Cardiac atrium fibroblast (primary cell): ENCODE data around the genes OR11H6, OR11H4, KLHL33 and EDDM3B.

DNA sequence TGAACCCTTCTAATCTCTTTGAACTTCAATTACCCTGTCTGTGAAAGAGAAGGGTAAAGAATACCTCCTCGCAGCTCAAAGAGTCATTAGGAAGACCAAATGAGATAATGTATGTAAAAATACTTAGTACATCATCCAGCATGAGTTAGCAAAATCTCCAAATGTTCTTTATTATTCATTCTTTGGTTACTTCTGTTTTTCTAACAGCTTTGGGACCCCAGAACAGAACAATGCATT is at the start of gene OR11H6:
Gene OR11H6, plus strand, starts transcription at position 162 of the 237 bp plus-strand sequence.
- RAMPAGE, long total RNA = no peak

GRCh38 chr14:20239038-20239437 is at the start of gene OR11H4:
Gene OR11H4 (plus strand): TSS chr14:20239286.
- RAMPAGE, long total RNA = no peak

DNA sequence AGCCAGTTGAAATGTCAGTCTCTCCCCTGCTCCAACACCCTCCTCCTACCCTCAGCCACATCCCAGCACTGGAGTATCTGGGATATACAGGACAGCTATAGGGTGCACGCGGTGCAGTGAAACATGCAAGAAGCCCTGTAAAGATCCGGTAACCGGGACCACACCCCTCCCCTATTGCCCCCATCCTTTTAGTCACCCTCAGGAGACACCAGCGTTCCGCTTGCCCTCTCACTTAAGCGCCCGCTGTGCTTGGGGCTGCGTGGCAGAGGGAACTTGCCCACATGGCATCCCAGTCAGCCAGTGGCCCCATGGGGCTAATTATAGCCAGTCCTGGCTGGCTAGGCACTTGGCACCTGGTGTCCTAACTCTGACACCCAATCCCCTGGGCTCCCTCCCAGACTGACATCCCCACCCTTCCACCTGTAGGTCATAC is at the start of gene KLHL33:
Gene KLHL33, minus strand, starts transcription at position 264 of the 433 bp plus-strand sequence.
- RAMPAGE, long total RNA = no peak

- RAMPAGE, long total RNA = no peak
Observed at GRCh38 chr14:20457142-20457740, 2.2 kb downstream of the APEX1 start.

DNA sequence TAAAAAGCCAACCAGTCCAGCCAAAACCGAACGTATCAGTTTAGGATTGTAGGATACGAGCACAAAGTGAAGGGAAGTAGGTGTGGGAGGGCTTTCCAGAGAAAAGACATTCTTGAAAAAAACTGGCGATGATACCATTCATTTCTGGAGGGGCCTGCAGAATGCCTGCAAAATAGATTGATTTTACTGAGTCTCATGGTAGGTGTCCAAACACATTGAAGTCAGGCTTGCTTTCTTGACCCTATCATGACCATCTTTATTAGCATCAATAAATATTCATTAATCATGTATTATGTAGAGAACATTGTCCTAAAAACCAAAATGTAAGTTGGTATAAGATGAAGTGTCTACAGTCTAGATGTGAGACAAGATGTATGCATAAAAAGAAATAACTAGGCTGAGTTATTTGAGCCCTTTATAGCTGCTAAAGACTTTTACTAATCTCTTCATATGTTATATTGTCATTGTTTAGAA is 10.1 kb downstream of the PNP start:
- RAMPAGE, long total RNA = no peak

DNA sequence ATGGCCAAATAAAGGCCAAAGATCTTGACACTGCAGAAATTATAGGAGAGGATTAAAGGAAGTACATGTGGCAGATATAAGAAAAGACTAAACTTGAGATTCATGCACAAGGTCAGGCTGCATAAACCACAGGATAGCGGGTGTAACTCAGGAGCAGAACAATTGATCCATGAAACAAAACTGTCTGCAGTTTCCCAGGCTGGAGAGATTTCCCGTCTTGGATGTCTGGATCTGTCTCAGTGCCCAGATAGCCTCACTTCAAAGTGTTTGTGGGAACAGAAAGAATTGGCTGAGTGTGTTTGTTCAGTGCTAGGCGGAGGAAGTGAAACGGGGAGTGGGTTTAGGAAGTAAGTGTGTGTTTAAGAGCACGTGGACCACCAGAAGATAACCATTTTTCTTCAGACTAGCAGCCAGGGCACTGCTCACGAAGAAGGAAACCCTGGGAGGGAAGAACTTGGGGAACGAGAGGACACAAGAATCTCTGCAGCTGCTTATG is 34.7 kb downstream of the PNP start:
- RAMPAGE, long total RNA = no peak

- RAMPAGE, long total RNA = no peak
Observed at GRCh38 chr14:20657254-20658205, 16.0 kb upstream of the OR6S1 start.

GRCh38 chr14:20683034-20683890 is 1.1 kb upstream of the RNASE4 start:
- RAMPAGE, long total RNA = no peak

DNA sequence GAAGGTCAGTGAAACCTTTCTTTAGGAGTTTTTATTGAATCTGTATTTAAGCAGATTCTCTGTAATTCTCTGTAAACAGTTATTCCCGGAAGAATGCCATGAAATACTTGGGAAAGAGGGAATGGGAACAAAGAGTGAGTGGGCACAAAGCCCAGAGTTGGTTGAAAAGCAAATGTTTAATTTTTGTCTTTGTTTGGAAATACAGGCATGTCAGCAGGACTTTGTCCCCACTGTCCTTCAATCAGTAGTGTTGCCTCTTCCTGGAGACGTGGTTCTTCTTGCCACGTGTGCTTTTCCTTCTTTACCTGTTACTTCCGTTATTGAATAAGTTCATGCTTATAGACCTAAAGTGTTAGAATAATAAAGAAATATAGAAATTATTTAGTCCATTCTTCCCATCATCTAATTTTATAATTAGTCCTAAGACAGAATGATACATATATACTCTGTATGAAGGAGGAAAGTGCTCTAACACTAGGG is 2.1 kb upstream of the ANG start:
- RAMPAGE, long total RNA = no peak

DNA sequence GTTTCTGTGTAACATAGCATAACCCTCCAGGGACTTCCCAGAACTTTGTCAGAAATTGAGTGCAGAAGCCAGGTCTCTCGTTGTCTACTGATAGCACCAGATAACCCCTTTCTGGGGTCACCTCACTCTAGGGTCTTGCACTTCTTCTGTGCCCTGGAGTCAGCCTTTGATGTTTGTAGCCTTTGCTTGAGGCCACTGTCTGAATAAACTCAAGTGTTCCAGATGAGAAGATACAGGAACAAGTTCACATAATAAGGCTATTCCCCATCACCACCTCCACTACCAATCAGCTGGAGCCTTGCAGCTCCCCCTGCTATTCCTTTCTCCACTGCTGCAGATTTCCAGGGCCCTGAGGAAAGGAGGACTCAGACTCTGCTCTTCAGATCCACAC is at the start of gene EDDM3B:
Gene EDDM3B, plus strand, starts transcription at position 336 of the 391 bp plus-strand sequence.
- RAMPAGE, long total RNA = no peak

GRCh38 chr14:20800857-20801349 is 1.7 kb downstream of the RNASE1 start:
- RAMPAGE, long total RNA = no peak

GRCh38 chr14:20827918-20828186 is 25.2 kb upstream of the RNASE1 start:
- RAMPAGE, long total RNA = no peak

- RAMPAGE, long total RNA = no peak
Observed at GRCh38 chr14:20999447-21000066, 464 bp downstream of the SLC39A2 start.

DNA sequence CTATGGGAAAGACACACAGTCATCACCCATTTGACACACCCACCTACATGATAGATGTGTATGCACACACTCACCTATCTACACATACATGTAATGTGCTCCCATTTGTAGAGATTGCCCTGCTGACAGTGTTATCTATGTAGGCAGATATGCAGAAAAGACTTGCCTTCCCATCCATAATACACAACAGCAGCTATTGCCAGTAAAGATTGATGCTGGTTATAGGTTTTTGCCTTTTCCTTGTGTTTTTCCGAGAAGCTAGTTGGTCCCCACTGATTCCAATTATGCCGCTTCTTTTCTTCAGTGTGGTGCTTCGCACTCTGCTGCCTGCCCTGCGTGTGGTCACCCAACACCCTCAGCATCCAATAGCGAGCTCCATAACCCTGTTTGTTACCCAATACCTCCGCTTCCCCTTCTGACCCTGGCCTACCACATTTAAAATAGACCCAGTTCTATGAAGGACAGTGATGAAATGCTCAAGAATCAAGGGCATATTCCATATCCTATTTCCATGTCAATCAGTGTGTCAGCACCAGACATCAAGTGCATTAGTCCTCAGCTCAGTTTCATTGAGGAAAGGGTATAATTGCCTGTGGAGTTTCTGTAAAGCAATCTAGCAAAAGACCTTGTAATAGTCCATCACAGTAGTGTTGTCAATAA is 9.7 kb downstream of the NDRG2 start:
- RAMPAGE, long total RNA = no peak

- RAMPAGE, long total RNA = no peak
Observed at GRCh38 chr14:21026158-21026397, 1.2 kb upstream of the NDRG2 start.

DNA sequence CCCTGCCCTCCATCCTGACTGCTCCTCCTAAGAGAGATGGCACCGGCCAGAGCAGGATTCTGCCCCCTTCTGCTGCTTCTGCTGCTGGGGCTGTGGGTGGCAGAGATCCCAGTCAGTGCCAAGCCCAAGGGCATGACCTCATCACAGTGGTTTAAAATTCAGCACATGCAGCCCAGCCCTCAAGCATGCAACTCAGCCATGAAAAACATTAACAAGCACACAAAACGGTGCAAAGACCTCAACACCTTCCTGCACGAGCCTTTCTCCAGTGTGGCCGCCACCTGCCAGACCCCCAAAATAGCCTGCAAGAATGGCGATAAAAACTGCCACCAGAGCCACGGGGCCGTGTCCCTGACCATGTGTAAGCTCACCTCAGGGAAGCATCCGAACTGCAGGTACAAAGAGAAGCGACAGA is 802 bp downstream of the RNASE7 start:
- RAMPAGE, long total RNA = no peak

- RAMPAGE, long total RNA = no peak
Observed at GRCh38 chr14:21091604-21092255, 6.7 kb downstream of the ZNF219 start.

DNA sequence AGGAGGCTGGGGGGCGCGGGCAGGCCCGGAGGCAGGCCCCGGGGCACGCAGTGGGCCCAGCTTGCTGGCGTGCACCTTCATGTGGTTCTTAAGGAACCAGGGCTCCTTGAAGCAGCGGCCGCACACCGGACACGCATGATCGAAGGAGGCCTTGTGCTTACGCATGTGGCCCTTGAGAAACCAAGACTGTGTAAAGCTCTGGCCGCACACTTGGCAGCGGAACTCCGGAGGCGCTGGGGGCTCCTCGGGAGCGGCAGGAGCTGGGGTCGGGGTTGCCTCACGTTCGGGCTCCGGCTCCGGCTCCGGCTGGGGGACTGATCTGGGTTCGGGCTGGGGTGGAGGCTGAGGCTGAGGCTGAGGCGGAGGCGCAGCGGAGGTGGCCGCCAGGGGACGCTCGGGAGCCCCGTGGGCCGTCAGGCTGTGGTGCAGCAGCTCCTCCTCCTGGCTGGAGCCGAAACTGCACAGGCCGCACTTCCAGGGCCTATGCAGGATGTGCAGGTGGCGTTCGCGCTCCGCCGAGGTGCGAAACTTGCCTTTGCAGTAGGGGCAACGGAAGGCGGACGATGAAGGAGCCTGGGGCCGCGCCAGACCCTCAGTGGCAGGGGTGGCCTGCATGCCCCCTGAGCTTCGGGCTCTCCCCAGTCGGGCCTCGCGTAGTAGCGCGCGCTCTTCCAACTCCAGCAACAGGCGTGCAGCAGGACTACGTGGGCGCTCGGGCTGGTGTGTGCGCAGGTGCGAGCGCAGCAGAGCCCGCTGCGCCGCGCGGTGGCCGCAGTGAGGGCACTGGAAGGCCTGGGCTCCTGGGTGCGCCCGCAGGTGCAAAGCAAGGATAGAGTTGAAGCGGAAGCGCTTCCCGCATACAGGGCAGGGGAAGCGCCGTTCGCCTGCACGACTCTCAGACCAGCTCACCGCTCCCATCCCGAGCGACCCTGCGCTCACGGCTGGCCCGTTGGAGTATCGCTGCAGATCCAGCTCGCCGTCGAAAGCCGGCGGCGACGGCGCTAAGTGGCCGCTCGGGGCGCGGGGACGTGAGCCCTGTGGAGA is 5.9 kb downstream of the ZNF219 start:
- RAMPAGE, long total RNA = no peak

- RAMPAGE, long total RNA = no peak
Observed at GRCh38 chr14:21103149-21103464, 2.2 kb downstream of the TMEM253 start.

GRCh38 chr14:21104452-21105171 is 3.7 kb downstream of the TMEM253 start:
- RAMPAGE, long total RNA = no peak